ENCODE measurements around the gene WDR33.

- PRO-cap: no peak
Observed at GRCh38 chr2:127155879-127156231, 48.9 kb upstream of the BIN1 start.

DNA sequence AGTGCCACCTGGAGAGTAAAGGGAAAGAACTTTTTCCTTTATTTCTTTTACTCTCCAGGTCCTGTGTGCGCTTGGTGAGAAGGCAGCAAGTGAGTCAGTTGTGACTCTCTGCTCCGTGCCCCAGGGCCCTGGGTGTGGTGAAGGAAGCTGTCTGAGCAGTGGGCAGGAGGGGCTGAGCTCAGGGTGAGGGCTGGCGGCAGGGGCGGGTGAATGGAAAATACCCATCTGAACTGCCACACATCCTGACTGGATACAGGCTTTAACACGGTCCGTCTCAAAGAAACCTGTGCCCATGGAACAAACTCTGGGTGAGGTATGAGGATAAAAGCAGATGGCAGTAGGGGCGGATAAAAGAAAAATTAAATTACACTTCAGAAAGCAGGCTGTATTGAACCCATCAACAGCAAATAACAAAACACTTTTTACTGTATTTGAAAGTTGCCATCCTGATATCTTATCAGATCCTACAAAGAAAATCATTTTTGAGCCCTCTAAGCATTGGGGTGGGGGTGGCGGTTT lies 2.1 kb downstream of the CYP27C1 start:
- PRO-cap: no peak

DNA sequence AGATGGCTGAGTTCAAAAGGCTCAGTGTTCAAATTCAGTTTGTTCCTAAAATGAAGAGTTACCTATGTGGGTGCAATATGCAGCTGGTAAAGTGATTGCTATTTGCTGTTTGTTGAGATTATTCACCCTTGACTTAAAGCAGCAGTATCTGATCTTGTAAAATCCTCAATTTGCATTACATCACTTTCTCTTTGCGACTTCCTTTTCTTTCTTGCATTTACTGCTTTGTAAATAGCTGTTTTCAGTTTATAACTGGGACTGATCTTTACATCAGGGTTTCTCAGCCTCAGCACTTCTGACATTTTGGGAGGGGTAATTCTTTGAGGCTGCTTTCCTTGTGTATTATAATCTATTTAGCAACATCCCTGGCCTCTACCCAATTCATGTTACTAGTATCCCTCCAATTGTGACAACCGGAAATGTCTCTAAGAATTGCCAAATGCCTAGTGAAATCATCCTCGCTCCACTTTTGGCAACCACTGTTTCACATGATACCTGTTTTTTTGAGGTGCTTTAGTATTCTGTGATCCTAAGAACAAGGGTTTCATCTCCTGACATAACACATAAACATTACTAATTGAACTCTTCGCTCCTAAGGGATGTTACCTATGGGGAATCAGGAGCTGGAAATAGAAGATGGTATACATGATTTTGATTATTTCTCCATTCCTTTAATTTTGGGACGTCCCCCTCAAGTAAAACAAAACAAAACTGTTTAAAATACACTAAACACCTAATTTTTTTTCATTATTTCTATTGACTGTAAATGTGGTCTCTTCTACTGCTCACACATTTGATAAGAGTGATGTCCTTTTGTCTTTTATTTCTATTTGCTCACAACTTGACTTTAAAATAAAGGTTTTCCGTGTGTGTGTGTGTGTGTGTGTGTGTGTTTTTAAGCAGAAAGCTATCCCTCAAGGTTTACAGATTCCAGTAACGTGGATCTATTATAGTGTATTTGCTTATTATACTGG lies 12.3 kb upstream of the ERCC3 start:
- PRO-cap: no peak

DNA sequence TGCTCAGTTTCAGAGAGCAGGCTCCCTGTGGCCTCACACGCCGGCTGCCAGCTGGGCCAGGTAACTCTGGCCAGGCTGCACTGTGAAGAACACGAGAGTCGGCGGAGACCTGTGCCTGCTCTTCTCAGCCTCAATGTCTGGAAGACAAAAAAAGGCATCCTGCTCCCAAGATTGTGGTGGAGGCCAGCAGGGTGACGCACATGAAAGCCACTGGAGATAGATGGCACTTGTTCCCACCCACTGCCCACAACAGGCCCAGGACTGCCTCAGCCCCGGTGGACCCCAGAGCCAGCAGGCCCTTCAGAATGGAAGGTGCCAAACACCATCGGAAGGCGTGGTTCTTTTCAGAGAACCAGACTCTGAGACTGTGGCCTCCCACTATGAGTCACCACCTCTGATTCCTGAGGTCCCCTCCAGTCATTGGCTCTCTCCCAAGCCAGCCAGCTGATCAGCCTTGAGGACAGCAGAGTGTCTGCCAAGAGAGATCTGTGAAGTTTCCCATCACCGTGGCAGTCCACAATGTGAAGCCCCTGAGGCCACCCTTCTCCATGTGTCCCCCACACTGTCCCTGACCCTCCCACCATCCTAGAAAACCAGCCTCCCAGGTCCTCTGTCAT lies 10.4 kb upstream of the MAP3K2 start:
- PRO-cap: bidirectional peak, plus-strand start at position 466 of the sequence, minus-strand start at position 369 of the sequence

DNA sequence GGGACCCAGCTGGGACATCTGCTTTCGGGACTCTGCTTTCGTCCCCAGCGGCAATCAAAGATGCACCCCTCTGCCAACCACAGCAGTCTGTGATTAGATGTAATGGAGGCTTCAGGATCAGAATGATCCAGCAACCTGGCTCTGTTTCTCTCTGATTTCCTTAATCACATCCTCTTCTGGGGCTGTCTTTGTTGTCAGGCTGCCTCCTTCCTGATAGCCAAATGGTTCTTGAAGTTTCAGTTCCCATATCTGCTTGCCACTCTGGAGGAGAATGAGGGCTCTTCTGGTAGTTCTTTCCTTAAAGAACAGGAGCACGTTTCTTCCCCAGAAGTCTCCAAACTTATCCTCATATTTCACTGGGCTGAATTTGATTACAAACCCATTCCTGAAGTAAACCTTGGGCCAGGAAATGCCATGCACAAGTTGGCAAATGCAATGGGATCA lies 13.5 kb upstream of the PROC start:
- PRO-cap: no peak

- PRO-cap: no peak
Observed at GRCh38 chr2:127415635-127416487, 2.4 kb upstream of the PROC start.

- PRO-cap: no peak
Observed at GRCh38 chr2:127416488-127416964, 1.7 kb upstream of the PROC start.

DNA sequence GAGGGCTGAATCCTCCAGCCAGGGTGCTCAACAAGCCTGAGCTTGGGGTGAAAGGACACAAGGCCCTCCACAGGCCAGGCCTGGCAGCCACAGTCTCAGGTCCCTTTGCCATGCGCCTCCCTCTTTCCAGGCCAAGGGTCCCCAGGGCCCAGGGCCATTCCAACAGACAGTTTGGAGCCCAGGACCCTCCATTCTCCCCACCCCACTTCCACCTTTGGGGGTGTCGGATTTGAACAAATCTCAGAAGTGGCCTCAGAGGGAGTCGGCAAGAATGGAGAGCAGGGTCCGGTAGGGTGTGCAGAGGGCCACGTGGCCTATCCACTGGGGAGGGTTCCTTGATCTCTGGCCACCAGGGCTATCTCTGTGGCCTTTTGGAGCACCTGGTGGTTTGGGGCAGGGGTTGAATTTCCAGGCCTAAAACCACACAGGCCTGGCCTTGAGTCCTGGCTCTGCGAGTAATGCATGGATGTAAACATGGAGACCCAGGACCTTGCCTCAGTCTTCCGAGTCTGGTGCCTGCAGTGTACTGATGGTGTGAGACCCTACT lies 416 bp downstream of the PROC start:
- PRO-cap: no peak

DNA sequence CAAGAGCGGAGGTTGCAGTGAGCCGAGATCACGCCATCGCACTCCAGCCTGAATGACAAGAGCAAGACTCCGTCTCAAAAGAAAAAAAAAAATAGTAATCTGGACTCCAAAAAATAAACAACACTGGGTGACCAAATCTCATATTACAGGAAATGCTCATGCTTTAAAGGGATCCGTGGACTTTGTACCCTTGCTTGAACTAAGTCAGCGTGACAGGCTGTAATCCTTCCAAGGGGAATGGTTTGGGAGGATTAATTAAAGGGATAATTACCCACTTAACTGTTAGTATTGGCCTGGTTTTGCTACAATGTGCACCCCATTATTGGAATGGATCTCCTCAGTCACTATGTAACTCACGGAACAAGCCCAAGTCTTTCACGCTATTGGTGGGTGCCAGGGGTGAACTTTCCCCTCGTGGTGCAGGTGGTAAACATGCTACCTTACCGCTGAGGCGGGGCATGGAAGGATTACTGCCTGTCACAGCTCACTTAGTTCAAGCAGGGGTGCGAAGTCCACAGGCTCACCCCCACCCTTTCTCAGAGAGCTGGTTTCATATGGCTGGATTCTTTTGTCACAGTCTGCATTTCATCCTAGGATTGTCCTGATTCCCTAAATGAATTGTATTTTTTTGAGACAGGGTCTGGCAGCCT lies 36.8 kb downstream of the PROC start:
- PRO-cap: no peak

- PRO-cap: no peak
Observed at GRCh38 chr2:127455535-127456165, 37.4 kb downstream of the PROC start.

GRCh38 chr2:127523130-127524064 lies 2.9 kb downstream of the IWS1 start:
- PRO-cap: no peak

DNA sequence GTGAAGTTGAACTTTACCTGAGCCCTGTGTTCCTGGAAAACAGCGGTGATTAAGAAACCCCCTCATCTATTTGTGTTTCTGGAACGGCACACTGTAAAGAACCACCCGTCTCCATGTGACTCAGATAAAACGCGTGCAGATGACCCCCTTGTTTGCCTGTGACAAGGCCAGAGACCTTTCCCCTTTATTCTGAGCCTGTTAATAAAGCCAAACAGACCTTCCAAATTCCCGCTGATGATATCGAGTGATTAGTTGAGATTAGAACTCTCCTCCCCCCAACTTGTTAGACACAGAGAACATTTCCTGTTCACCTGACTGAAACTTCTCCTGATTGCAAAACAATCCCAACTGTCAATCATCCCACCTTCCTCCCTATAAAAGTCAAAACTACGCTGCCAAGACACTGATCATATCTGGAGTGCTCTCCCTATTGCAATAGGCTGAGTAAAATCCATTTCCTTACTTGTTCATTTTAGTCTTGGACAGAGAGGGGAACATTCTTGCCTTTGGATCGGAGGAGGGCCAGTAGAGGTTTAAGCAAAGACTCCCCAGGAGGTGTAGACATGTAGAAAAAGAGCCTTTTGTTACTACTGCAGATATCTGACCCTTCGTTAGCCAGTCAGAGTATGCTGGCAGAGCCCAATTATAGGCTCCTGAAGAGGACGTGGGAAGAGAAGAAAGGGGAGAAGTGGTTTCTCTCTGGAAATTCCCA lies 937 bp upstream of the IWS1 start:
- PRO-cap: no peak

DNA sequence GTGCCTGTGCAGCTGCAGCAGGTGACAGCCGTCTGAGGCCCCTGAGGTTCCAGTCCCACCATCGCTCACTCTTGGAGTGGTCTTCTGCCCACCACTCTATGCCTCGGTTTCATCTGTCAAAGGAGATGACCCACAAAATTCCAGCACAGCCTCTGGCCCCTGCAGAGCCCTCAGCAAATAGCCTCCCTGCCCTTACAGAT lies 16.6 kb upstream of the GPR17 start:
- PRO-cap: unidirectional peak, minus-strand start at position 69 of the sequence

DNA sequence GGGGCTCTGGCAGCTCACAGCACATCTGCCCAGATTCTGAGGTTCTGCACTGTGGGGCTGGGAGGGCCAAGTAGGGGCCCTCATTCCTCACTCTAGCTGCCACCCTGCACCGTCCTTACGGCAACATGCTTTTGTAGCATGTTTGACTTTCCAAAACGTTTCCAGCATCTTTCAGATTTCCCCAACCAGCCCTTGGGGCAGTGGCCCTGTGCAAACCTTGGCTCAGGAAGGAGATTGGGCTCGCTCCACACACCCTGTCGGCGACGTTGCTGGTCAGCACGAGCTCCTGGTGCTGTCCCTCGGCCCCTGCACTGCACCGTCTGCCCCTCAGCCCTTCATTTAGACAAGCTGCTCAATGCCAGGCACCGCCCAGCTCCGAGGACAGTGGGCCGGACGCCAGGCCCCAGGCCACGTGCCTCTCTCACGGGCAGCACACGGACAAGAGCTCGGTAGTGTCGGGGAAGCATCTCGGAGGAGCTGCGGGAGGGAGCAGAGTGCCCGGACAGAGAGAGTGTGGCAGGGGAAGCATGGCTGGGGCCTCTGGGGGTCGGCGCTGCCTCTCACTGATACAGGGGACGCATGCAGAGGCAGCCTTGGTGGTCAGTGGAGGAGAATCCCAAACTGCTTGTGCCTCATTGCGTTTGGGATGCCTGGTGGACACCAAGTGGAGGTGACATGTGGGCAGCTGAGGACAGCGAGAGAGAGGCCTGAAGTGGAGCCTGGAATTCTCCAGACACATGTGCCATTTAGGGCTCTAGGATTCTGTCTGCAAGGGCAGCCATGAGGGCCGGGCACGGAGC lies 7.0 kb downstream of the GPR17 start:
- PRO-cap: no peak

- PRO-cap: no peak
Observed at GRCh38 chr2:127695691-127696083, 5.6 kb upstream of the SFT2D3 start.

GRCh38 chr2:127811088-127811879 lies at the start of gene WDR33:
Gene WDR33, minus strand, starts transcription at chr2:127811171.
- PRO-cap: bidirectional peak, plus-strand start at chr2:127811258, minus-strand start at chr2:127811162

GRCh38 chr2:127884238-127885124 lies 1.3 kb downstream of the AMMECR1L start:
- PRO-cap: no peak

GRCh38 chr2:128146797-128146996 lies 55.7 kb downstream of the UGGT1 start:
- PRO-cap: no peak

DNA sequence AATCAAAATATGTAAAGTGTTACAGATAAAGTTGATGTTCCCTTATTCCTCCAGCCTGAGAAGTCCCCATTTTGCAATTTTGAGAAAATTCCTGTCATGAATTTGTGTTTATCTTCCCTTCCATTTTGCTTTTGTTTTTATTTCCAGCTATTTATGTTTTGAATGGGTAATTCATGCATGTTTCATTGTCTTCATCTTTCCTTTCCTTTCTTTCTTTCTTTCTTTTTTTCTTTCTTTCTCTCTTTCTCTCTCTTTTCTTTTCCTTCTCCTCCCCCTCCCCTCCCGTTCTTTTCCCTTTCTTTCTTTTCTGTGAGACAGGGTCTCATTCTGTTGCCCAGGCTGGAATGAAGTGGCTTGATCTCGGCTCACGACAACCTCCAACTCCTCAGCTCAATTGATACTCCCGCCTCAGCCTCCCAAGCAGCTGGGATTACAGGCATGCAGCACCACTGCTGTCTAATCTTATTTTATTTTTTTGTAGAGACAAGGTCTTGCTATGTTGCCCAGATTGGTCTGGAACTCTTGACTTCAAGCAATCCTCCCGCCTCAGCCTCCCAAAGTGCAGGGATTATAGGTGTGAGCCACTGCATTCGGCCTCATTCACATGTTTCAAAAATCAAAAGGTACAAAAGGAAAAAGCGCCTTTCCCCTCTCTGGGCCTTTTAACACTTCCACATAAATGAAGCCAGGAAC lies 59.5 kb downstream of the HS6ST1 start:
- PRO-cap: no peak

- PRO-cap: no peak
Observed at GRCh38 chr2:128267711-128268464, 50.8 kb downstream of the HS6ST1 start.